A375 (cell line): Measurements from ENCODE around the gene FAM76B.

GRCh38 chr11:95443307-95443569 lies 212.2 kb upstream of the SESN3 start:
- RAMPAGE, long total RNA = no peak

- RAMPAGE, long total RNA = no peak
Observed at GRCh38 chr11:95688443-95688713, 101.2 kb downstream of the FAM76B start.

DNA sequence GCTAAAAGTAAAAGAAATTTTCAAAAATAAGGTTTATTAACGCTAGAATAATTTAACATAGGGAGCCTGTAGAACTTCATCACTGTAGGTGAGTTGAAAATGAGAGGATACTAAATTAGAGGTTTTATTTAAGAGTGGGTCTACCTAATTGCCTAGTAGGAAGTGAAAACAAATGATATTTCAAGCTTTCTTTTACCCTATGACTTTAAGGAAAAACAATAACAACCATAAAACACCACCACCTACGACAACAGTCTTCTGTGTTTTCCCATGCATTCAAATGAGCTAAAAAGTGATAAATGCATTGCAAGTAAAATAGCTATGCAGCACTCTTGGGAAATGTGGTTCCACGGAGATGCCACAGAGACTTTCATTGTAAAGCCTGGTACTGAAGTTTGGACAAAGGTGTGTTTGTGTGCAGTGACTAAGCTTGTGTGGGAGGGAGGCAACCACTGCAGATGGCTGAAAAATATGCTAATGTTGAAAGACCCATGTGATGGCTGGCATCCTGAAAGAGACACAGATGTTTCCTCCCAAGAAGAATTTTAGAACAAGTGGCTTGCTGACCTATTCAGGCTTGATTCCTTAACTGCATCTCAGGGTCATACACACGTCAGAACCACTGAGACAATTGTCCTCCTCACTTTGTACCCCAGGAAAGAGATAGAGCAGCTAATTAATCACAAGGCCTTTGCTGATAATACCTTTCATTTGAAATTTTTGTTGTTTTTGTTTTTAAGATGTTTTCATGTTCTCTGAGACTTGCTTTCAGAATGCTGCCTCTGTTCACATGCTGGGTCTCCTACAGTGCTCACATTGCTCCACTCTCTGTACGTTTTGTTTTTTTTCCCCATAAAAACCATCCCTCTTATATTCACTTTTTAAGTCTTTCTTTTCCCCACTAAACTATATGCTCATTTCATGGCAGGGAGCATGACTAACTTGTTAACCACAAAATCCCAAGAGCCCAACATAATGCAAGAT lies 73.8 kb downstream of the FAM76B start:
- RAMPAGE, long total RNA = no peak

DNA sequence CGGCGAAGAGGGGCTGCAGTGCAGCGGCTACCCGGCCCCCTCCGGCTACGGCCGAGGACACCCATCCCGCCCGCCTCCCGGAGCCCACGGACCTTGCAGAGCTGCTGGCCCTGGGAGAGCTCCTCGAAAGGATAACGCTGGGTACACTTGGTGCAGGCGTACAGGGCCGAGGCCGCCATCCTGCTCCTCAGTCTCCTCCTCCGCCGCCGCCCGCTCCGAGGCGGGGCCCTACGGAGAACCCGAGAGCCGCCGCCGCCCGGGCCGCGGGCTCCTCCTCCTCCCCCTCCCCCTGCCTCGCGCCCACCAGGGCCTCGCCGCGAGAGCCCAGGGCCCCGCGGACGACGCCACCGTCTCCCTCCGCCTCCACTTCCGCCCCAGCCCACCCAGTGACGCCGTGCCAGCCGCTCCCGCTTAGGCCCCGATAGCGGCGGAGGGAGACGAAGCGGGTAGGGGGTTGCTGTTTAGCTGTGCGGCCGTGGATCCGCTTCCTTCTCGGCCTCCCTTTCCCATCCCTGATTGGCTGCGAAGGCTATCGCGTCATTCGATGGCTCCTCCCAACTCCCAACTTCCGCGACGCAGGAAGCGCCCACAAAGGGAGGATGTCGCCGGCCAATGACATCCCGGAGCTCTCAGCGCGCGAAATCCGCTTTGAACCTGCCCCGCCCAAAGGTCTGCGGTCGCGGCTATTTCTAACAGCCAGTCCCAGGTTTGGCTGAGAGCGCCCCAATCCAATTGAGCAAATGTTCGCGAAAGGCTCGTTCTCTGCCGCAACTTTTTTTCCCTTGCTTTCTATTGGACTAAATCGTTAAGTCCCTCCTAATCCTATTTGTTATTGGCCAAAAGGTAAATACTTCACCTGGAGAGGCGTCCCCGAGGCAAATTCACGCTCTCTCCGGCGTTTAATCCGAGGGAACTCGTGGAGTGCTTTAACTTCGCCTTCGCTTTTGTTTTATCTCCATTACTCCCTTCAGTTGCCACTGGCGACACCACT lies at the start of gene FAM76B:
FAM76B (minus strand) TSS at position 483 of the 991 bp plus-strand sequence.
- RAMPAGE, long total RNA = no peak

- RAMPAGE, long total RNA = no peak
Observed at GRCh38 chr11:95806668-95807804, 16.7 kb downstream of the CEP57 start.

DNA sequence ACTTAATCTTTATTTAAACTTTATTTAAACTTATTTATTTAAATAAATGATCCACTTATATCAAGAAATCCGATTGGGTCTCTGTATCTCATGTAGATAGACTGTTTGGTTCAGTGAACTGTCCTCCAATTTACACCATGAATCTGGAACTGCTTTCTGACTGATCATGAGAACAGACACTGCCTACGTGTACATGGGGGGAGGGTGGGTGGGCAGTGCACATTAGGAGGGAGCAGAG lies 92.1 kb upstream of the MTMR2 start:
- RAMPAGE, long total RNA = no peak

DNA sequence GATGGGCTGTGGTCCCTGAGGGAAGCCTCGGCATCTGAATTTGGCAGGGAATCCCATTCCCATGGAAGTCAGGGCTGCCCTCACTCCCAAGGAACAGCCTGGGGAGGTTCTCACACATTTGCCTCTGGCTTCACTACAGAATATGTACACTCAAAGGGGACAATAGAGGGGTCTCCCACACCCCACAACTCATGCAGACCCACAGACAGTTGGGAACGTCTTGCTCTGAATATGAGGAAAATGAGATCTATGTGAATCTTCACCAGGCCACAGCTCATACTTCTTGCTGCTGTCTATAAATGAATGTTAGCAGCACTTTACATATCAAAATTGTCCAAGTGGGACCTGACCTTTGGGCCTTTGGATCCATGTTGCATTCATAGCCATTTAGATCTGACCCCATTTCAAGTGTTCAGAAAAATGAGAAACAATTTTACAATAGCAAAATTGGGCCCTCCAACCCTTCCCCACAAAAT lies 152.7 kb upstream of the MTMR2 start:
- RAMPAGE, long total RNA = no peak

DNA sequence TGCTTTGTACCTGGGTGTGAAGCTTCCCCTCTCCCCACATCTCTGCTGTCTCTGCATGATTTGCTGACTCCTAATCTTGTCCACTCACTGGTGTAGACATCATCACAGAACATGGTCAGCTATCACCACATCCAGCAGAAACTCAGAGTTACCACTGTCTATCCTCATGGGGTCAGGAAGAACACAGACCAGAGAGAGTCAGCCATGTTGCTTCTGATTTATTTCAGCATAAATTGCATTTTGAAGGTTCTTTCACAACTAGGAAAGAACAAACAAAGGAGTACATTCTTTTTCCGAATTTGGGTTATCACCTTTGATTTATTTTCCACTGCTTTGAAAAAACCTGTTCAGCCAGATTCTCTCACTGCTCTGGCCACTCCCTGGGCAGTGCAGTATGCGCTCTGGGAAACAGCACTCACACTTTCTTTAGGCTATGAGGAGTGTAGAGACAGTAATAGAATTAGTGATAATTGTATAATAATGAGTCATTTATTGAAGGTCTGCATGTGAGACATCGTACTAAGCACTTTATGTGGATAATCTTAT lies 172.0 kb upstream of the MTMR2 start:
- RAMPAGE, long total RNA = no peak

GRCh38 chr11:96134421-96135152 lies 208.4 kb downstream of the MAML2 start:
- RAMPAGE, long total RNA = no peak

- RAMPAGE, long total RNA = no peak
Observed at GRCh38 chr11:96151544-96152104, 191.4 kb downstream of the MAML2 start.

GRCh38 chr11:96208151-96208769 lies 134.7 kb downstream of the MAML2 start:
- RAMPAGE, long total RNA = no peak

DNA sequence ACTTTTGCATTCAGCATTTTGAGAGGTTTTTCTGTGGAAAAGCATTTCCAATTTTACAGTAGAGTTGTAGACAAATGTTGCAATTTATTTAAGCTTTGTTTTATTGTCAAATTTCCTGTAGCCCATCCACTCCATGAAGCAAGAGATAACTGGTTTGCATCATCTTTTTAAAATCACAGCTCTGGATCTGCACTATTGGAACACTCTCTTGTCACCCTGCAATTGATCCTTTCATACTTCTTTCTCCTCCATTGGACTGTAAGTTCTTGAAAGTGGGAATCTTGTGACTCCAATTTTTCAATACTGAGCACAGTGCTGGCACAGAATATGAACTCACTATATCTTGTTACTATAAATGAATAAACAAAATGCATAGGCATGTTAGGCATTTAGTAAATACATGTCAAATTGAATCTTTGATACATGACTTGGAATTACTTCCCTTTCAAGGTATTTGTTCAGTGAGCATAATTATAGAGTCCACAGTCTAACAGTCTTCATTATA lies 85.9 kb downstream of the MAML2 start:
- RAMPAGE, long total RNA = no peak

- RAMPAGE, long total RNA = no peak
Observed at GRCh38 chr11:96293312-96294057, 49.5 kb downstream of the MAML2 start.

GRCh38 chr11:96303788-96304471 lies 39.1 kb downstream of the MAML2 start:
- RAMPAGE, long total RNA = no peak

GRCh38 chr11:96314248-96315166 lies 28.5 kb downstream of the MAML2 start:
- RAMPAGE, long total RNA = no peak

- RAMPAGE, long total RNA = no peak
Observed at GRCh38 chr11:96622161-96622651, 232.4 kb downstream of the JRKL start.

GRCh38 chr11:96906835-96907108 lies 517.0 kb downstream of the JRKL start:
- RAMPAGE, long total RNA = no peak

DNA sequence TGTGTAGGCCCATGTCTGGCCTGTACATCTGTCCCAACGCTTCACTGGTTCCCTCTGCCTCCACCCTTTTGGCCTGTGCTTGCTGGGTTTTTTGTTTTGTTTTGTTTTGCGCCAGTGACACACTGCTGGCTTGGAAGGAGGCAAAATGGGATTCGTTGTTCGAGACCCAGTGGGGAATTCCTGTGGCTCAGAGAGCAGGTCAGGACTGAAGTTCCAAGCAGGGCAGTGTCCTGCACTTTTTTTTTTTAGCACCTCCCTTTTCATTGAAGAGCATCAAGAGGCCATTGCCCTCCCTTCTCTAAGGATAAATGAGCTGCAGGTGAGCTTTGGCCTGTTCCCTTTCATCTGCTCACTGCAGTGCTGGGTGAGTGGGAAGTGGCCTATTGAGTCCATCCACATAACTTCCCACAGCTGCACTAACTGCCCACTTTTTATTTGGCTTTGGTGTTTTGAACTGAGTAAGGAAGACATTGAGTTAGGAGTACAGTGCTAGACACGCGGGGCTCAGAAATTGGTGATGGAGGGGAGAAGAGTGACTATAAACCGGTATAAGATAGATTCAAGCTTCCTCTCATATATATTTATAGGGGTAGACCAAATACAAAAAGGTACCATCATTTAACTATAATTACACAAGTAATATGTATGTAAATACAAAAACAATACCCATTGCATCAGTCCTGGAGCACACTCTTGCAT lies 87.8 kb downstream of the ARHGAP42 start:
- RAMPAGE, long total RNA = no peak

GRCh38 chr11:100828317-100828646 lies 141.2 kb downstream of the ARHGAP42 start:
- RAMPAGE, long total RNA = no peak

GRCh38 chr11:100902573-100903143 lies 215.6 kb downstream of the ARHGAP42 start:
- RAMPAGE, long total RNA = no peak